RPMI7951 (cell line): ENCODE measurements around the genes UBAP1L, PARP16 and SLC24A1.

DNA sequence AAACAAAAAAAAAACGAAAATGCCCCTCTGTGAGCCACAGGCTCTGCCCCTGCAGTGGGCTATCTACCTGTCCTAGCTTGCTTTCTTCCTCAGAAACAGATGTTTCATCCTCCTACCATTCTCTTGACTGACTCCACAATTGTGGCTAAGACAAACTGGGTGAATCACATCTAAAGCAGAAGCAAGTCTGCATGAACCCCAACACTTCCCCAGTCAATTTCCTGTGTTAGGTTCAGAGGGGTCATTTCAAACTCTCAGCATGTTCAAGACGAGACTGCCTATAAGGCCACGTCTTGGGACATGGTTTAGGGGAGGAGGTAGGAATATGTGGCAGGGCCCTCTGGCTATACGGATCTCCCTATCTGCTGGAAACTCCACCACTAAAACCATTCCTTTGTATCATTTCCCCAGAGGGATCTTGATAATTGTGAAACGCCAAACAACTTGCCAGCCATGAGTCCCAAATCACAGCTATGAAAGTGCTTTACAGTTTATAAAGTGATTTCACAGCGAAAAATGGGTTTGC lies 28.5 kb upstream of the ANKDD1A start:
- RAMPAGE, long total RNA = no peak

GRCh38 chr15:64949473-64950296 lies 38.0 kb downstream of the ANKDD1A start:
- RAMPAGE, long total RNA = no peak

GRCh38 chr15:65009370-65010019 lies 19.8 kb upstream of the SPG21 start:
- RAMPAGE, long total RNA = no peak

DNA sequence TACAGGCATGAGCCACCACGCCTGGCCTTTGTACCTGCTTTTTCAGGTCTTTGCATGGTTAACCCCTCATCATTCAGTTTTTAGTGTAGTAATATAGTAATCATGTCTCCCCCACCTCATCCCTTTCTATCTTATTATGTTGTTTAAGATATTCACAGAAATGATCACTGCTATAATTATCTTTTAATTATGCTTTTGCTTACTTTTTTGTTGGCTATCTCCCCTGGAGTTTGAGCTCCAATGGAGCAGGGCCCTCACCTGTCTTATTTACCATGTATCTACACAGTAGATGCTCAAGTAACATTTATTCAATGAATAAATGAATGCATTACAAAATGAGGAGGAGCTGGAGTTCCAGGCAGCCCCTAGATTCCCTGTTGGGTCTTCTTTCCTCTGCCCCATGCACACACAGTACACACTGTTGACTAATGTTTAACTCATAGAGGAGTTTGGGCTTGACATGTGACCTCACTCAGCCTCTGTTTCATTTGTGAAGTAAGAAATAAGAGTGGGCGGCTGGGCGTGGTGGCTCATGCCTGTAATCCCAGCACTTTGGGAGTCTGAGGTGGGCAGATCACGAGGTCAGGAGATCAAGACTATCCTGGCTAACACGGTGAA lies 1.1 kb upstream of the SLC51B start:
- RAMPAGE, long total RNA = no peak

DNA sequence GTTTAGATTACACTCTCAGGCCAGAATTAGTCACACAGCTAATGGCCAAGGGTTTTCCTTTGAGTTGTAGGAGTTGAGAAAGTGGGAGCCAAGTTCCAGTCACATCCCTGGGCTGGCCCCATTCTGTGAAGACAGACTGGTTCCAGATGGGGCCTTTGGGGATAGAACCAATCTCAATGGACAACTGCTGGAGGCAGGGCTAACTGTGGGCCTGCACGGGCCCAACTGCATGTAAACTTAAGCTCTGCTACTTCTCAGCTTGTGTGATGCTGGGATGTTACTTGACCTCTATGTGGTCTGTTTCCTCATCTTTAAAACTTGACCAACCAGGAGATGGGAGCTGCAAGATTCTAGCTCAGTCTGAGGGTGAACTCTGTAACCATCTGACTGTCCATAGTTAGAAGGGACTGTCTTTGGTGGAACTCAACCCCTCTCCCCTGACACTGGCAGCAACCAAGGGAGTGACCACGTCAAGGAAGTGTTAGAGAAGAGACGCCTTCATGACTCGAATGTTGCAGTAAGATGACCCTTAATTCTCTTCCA lies 1.6 kb upstream of the RASL12 start:
- RAMPAGE, long total RNA = no peak

- RAMPAGE, long total RNA = no peak
Observed at GRCh38 chr15:65075625-65076496, 685 bp upstream of the KBTBD13 start.

GRCh38 chr15:65115138-65115352 lies at the start of gene UBAP1L:
TSS of gene UBAP1L (minus strand) at chr15:65115200.
- RAMPAGE, long total RNA = no peak

DNA sequence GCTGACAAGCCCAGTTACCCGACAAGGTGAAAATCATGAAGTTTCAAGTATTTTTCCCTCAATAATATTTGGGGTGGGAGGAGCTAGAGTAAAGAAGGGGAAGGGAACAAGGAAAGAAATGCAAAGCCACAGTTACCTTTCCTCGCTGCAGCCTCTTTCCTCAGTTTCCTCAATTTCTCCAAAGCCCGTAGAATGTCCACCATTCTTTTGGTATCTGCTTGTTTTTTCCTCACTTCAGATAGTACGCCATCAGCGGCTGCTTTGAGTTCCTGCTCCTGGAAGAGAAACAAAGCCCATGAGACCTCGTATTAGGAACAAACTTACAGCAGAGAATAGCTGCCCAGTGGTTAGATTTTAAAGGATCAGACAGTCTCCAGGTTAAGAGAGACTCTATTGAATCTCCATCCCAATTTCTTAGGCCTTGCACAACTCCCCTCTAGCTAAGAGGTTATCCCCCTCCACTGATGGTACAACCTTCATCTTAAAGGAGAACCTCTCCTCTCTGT lies 4.7 kb downstream of the PDCD7 start:
- RAMPAGE, long total RNA = no peak

- RAMPAGE, long total RNA = no peak
Observed at GRCh38 chr15:65226834-65227578, 15.7 kb upstream of the CILP start.

GRCh38 chr15:65285826-65287000 lies at the start of gene PARP16:
TSS of gene PARP16 (minus strand) at chr15:65286883.
- RAMPAGE, long total RNA = no peak

GRCh38 chr15:65385492-65386283 lies 7.9 kb upstream of the IGDCC3 start:
- RAMPAGE, long total RNA = no peak

- RAMPAGE, long total RNA = no peak
Observed at GRCh38 chr15:65621524-65622228, at the start of gene SLC24A1. TSS of gene SLC24A1 (plus strand) at chr15:65621938.

DNA sequence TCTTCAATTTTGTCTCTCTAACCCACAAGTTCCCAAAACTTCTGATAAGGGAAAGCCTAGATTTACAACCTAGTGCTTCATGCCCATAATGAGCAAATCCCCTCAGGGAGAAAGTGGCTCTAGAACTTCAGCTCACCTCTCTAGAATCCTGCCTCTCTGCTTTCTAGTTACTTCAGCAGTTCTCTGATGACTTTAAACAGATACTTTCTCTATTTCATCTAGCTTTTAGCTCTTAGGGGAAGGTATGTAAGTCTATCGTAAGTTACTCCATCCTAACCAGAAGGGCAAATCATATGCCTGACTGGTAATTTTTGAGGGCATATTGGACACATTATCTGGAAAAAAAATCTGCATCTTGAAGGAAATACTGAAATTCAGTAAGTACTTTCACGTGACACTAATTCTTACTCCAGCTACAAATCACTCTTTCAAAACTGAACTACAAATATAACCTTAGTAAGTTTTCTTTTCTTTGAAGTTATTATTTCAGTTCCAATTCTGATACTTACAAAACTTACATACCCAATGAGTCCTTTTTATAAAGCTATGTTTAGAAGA lies 68.1 kb downstream of the SLC24A1 start:
- RAMPAGE, long total RNA = no peak

DNA sequence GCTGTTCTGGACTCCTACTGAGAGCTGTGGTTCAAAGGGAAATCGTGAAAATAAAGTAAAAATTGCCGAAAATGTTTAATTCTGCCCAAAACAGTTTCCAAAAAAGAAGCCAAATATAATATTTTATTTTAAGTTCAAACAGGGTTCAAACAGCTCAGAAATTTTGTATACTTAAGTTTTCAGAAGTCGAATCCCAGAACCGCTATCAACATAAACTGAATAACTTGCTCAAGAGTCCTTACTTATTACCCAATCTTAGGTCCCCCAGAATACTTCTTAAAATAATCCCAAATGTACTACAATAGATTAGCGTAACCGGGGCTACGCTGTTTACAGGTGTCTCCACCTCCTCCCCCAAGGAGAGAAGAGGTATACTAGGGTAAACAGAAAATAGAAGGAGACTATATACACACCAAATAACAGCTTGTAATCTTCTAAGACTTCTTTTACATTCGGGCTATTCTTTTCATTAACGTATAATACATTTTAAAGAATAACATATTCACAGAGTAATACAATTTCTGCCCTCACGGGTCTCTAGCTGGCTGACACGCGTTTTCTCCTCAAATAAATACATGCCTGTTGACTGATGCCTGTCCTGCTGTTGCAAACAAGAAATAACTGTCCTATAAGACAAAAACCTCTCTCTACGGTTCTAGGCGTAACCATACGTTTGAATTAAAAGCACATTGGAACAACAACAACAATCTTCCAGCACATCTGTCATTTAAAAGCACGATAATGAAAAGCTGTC lies 1.3 kb downstream of the DENND4A start:
- RAMPAGE, long total RNA = no peak

- RAMPAGE, long total RNA = no peak
Observed at GRCh38 chr15:65828522-65829130, 36.5 kb upstream of the DENND4A start.

DNA sequence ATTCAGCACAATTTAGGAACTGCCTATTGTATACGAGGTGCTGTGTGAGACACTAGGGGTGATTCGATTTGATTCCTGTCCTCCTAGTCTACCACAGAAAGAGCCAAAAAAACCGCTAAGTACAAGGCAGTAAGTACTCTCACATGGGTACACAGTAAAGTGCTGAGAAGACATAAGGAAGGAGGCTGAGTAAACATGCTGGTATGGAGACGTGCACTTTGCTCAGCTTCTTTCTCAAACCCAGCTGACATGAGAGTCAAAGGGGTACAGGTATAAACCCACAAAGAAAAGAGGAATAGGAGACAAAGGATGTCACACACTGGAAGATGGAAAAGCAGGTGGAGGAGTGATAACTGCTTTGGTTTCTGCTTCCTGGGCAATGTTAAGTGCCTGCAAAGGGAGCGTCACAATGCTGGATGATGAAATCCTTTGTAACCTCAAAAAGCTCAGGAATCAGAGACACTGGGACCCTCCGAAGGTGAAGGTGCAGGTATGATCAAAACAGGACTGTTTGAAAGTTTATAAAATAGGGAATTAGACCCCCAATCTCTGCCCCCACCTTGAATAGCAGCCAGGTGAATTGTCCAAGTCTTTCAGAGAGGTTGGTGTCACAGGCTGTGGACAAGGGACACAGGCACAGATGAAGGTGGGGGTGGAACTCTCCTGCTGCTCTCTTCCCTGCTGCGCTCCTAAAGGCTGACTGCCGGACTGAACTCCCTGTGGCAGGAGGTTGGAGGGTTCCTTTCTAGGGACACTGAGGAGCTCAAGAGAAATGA lies 101.8 kb downstream of the RAB11A start:
- RAMPAGE, long total RNA = no peak

DNA sequence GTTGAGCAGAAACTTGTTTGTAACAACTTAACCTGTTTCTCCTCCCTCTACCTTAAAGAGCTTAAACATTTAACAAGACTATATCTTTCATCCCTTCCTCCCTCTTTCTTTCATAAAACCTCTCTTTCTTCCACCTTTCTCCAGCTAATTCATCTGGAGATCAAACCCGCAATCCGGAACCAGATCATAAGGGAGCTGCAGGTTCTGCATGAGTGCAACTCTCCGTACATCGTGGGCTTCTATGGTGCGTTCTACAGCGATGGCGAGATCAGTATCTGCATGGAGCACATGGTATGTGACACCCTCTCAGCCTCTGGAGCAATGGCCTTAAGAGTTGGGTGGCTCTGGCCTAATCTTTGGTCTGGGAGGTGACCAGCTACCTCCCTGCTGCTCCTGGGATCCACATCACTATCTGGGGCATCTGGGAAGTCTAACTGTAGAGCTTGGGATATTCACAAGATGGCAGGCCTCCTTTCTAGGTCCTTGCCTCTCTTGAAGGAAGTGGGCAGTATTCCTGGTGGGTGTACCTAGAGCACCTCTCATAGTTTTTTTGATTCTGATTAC lies 50.0 kb downstream of the MAP2K1 start:
- RAMPAGE, long total RNA = no peak

DNA sequence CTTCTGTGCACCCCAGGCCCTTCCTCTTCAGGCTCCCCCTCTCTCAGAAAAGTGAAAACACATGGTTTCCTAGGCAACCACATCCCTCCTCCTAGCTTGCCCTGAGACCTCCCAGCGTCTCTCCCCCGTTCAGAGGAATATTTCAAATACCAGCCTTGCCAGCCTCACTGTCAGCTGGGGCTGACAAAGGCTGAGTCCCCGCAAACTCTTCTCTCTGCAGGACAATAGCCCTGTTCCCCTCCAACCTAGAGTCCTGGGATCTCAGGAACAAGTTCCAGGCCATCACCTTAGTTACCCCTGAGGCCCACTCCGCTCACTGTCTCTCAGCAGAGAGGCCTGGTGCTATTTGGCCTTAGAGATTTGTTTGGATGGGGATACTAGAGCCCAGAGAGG lies 44.6 kb upstream of the SMAD6 start:
- RAMPAGE, long total RNA = no peak

DNA sequence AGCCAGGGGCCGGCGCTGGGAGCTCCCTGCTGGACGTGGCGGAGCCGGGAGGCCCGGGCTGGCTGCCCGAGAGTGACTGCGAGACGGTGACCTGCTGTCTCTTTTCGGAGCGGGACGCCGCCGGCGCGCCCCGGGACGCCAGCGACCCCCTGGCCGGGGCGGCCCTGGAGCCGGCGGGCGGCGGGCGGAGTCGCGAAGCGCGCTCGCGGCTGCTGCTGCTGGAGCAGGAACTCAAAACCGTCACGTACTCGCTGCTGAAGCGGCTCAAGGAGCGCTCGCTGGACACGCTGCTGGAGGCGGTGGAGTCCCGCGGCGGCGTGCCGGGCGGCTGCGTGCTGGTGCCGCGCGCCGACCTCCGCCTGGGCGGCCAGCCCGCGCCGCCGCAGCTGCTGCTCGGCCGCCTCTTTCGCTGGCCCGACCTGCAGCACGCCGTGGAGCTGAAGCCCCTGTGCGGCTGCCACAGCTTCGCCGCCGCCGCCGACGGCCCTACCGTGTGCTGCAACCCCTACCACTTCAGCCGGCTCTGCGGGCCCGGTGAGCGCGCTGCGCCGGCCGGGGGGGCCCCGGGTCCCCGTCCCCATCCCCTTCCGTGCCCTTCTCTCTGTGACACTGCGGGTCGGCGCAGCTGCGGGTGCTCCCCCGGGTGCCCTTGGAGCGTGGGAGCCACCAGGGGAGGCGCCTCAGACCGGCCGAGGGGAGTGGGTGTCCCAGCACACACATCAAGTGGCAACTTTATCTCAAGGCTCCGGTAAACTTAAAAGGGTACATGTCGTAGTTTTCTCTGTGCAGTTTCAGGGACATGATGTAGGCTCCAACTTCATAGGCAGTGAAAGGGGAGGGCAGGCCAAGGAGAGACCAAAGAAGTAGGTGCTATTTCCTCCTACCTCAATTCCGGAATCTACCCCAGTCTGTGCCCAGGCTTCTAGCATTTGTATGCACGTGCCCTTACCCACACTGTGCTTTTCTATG lies 1.8 kb downstream of the SMAD6 start:
- RAMPAGE, long total RNA = no peak

- RAMPAGE, long total RNA = no peak
Observed at GRCh38 chr15:67110074-67110929, 44.9 kb downstream of the SMAD3 start.